Smooth muscle cell (in vitro differentiated cells): Measurements from ENCODE around the gene MYH4.

- RAMPAGE, long total RNA: no peak
Measured at GRCh38 chr17:9727898-9728690, 63.3 kb downstream of the DHRS7C start.

GRCh38 chr17:9811468-9812069, 10.3 kb downstream of the GSG1L2 start:
- RAMPAGE, long total RNA: no peak

DNA sequence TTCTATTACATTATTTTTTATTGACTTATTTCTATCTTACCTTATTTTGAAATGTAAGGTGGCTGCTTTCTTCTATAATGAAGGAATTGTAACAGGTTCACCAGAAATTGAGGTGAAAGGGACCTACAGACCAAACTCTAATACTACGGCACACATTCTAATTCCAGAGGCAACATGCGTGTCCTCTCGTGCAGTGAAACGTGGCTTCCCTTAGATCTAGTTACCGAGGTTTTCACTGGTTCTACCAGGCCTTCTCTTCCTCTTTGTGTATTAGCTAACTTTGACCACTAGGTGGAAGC, 19.5 kb upstream of the RCVRN start:
- RAMPAGE, long total RNA: no peak

- RAMPAGE, long total RNA: no peak
Measured at GRCh38 chr17:9957229-9957931, 52.3 kb upstream of the RCVRN start.

DNA sequence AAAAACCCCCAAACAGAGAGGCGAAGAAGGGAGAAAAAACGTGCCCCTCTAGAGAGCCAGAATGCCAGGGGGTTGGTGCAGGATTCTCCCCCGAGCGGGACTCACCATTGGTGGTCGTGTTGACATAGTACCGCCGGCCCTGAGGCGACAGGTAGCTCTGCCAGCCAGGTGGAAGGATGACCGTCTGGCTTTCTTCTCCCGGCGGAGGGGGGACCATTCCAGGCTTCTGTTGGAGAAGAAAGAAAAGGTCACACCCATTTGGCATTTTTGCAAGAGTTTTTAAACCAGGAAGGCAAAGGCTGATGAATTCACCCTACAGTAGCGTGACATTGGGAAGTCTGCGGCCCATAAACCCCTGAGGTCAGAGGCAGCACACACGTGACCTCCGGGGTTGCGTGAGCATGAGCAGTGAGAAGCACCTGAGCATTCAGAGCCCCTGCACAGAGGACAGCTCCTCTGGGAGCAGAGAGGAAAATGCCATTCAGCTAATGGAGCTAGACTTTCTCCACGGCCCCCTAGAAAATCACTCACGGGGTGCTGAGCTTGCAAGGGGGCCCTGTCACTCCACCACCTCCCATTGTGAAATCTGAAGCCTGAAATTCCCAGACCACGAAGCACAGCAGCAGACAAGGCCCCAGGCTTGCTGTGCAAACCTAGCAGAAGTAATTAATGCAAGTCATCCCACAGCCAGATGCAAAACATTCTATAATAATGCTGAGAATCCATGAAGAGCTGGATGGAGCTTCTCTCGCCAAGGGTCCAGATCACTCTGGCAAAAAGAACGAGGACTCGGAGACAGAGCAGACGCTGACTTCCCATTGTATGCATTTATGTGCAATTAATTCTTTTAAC, 114.8 kb upstream of the RCVRN start:
- RAMPAGE, long total RNA: no peak

DNA sequence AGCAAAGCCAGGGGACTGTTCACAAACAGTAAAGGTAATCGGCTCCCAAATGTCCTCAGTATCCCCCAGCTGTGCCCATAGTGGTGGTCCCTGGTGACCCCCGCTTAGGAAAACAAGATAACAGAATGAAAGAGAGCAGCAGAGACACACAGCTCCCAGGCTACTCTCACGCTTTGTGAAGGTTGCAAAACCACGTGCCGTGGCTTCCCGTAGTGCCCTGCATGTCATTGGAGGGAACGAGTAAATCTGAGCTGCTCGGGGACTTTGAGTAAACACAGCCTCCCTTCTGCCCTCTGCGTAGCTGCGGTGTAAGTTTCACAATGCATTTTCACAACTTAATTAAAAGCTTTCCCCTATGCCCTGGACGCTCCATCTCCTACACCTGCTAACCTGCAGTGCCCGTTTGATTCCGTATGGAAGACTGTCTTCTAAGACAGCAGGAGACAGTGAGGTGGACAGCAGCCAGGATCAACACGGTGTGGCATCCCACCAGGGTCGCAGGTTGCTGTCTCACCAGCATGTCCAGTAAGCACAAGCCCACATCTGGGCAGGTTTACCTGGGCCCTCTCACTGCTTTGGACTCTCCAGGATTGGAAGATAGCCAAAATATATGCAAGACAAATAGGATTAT, 116.2 kb upstream of the RCVRN start:
- RAMPAGE, long total RNA: no peak

- RAMPAGE, long total RNA: no peak
Measured at GRCh38 chr17:10051248-10051606, 146.2 kb upstream of the RCVRN start.

DNA sequence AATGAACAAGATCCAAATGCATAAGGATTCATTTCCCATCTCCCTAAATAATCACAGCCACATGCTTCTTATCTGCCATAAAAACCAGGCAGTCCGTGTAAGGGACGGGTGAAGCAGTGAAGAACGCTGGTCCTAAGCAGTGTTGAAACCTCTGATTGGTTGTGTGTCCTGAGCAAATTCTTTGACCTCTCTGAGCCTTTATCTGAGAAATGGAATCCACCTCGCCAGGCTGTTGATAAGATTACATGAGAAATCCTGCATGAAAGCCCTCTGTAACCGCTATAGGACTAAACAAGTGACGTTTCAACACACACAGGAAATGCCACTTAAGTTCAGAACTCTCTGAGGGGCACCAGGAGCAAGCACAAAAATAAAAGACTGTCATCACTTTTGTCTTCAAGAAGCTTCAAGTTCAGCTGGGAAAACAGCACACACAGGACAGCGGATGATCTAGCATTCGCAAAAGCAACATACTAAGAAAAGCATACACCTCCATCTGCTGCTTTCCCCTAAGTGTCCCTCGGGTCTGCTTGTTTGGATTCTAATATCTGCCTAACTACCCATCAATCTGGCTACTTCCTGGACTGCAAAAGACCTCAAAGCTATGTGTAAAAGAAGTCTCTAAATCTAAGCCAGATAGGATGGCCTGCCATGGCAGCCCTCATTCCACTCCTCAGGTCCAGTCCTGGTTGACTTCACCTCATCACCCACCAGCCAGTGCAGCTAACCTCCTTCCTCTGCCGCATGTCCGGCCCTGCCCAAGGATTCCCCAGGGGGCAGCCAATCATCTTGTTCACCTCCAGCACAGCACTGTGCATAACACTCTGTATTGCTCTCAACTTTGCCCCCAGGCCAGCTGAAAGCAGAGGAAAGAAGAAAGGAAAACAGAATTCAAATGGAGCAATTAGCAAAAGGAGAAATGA, 26.6 kb downstream of the GAS7 start:
- RAMPAGE, long total RNA: no peak

DNA sequence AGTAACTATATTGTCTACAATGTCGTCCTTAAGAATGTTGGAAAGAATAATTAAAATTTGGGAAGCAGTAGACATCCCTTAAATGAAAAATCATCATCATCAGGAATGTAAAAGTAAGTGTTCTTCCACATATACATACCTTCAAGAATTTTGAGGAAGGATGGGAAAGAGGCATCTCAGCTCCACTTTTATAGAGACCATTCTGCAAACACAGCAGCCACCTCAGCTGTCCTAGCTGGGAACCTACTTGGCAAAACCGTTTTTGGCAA, at the start of gene MYH4:
Gene MYH4, minus strand, starts transcription at position 162 of the 269 bp plus-strand sequence.
- RAMPAGE, long total RNA: no peak

GRCh38 chr17:10605237-10605698, 51.8 kb downstream of the MYH3 start:
- RAMPAGE, long total RNA: no peak

DNA sequence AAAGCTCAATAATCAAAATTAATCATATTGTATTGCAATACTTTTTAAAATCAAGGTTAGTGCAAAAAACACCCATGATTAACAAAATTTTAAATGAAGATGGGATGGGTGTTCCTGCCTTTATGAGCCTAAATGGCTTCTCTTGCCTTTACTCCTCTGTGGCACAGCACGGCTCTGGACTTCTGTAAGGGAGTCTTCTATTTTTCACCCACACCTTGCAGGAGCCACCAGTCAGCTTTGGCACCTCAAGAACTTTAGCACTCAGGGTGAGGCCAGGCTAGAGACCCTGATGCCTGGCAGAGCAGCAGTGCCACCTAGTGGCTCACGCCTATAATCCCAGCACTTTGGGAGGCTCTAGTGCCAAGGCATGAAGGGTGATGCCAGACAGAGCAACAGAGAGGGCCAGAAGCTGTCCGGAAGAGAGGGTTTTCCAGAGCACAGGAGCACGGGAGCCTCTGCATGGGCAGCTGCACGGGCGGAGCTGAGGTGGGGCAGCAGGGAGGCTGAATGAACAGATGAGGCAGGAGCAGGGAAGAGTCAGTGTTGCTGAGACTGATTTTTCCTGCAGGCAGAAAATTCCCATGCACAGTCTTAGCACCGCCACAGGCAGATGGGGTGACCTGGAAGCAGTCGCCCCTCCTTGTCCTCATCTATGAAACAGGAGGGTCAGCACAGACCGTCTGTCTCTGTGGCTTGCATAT, 39.0 kb downstream of the MYH3 start:
- RAMPAGE, long total RNA: no peak

- RAMPAGE, long total RNA: no peak
Measured at GRCh38 chr17:10733069-10733523, 3.3 kb upstream of the TMEM220 start.

DNA sequence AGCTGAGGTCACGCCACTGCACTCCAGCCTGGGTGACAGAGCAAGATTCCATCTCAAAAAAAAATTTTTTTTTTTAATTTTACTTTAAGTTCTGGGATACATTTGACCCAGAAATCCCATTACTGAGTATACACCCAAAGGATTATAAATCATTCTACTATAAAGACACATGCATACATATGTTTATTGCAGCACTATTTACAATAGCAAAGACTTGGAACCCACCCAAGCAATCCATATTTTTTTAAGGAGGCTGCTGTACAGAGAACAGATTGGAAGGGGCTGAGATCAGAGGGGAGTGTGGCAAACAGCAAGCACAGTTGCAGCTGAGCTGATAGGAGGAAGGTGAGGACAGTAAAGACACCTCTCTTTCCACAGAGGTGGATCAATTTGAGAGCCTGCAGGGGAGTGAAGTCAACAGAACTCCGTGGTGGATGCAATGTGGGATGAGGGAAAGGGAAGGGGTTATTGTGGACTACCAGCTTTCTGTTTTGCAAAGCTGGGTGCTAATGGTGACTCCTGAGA, 10.2 kb upstream of the TMEM238L start:
- RAMPAGE, long total RNA: no peak

DNA sequence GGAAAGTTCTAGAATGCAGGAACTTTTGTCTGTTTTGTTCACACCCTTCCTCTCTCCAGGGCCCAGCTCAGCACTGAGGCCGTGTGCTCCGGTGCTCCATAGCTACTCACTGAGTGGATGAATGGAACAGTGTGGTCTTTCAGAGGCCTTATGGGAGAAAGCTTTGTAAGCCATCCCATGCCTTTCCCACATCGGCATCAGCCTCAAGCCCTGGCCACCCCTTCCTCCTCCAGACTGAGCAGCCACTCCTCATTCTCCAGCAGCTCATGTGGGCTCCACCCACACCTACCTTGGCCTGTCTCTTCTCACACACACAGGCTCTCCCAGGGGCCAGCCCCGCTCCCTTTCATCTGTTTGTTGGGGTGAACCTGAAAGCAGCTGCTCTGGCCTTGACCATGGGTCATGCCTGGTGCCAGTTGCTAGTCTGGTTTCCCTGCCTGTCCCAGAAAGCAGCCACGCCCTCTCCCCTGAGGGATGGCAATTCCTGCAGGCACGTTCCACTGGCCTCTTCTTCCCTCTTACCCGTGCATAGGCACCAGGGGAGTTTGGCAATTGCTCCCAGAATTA, 11.3 kb upstream of the TMEM238L start:
- RAMPAGE, long total RNA: no peak

DNA sequence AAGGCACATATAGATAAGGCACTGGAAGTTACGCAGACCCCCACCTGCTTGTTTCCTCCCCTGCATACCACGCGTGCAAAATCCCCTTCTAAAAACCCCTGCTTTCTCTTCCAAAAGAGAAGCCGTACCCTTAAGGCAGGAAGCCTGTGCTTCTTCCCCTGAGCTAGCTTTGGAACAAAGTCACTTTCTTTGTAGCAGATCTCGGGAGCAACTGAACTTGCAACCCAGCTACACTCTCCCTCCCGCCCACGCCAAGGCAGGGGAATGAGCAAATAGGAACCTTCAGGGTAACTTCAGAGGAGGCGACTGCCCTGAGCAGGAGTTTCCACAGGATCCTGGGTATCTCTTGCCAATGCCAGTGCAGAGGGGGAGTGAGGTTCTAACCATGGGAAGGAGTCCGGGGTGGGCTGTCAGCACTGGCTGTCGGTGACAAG, 5.9 kb upstream of the PIRT start:
- RAMPAGE, long total RNA: no peak

- RAMPAGE, long total RNA: no peak
Measured at GRCh38 chr17:11619198-11619723, 21.0 kb downstream of the DNAH9 start.

DNA sequence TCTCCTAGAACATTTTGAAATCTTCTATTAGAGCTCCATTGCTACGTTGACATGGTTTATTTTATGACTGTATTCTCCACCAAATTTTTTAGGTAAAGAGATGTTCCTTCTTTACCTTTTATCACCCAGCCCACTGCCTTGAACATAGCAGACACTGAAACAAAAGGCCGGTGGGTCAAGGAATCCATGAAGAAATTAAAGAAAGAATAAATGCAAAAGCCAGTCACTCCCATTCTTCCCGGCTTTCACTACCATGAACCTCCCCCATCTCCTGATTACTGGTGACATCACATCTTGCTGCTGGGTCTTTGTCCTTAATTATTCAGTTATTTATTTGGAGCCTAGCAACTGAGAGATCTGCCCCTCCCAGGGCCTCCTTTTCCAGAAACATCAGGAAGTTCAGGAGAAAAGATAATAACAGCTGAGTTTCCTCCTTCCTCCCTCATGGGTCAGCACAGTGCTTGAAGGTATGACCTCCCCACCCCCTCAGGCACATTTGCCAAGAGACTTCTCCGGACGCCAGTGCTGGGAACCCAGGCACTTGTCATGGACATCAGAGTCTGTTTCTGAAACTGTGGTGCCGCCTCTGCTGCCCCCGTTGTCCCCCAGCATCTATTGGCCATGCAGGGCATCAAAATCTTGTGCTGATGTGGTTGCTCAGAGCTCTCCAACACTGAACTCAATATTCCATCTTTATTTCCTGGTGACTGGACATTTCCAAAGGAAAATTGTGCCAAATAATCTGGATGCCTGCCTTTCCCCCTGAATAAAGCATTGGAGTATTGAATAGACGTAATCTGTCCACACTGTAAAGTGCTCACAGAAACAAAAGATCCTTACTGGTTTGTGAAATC, 72.0 kb downstream of the ZNF18 start:
- RAMPAGE, long total RNA: no peak

GRCh38 chr17:12040438-12040924, 19.8 kb downstream of the MAP2K4 start:
- RAMPAGE, long total RNA: no peak

- RAMPAGE, long total RNA: no peak
Measured at GRCh38 chr17:12106906-12107785, 86.5 kb downstream of the MAP2K4 start.

- RAMPAGE, long total RNA: no peak
Measured at GRCh38 chr17:12365674-12366437, 299.8 kb upstream of the MYOCD start.